Measurements from ENCODE around the gene CD81.

- RRBS: no CpG with 5 or more reads among the region's 14 CpGs
Observed at GRCh38 chr11:1882292-1882811, 9.3 kb downstream of the PRR33 start.

- RRBS: 60% methylated on average over 2 of the region's 7 CpGs
Observed at GRCh38 chr11:1887092-1887659, 4.5 kb downstream of the PRR33 start.

GRCh38 chr11:1908468-1909057 lies 10.9 kb upstream of the TNNT3 start:
- RRBS: no CpG with 5 or more reads among the region's 11 CpGs

- RRBS: no CpG with 5 or more reads among the region's 18 CpGs
Observed at GRCh38 chr11:1966505-1966899, 19.4 kb downstream of the MRPL23 start.

DNA sequence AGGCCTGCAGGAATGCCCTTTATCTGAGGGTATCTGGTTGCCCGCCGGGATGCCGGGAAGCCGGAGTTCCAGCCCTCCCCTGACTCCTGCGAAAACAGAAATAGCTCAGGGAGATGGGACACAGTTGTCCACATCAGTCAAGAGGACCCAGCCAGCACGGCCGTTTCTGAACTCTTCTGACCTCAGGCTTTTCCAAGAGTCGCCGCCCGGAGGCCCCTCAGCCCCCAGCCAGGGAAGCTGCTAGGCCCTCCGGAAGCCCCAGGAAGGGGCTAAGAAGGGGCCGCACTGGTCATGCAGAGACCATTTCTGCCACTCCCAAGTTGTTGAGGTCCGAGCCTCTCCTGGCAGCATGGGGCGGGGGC lies 20.8 kb downstream of the MRPL23 start:
- RRBS: 71% methylated on average over 4 of the region's 14 CpGs

GRCh38 chr11:2131516-2132433 lies 7.4 kb downstream of the IGF2 start:
- RRBS: no CpG with 5 or more reads among the region's 27 CpGs

GRCh38 chr11:2139486-2139948 lies 328 bp upstream of the IGF2 start:
- RRBS: 3% methylated on average over 16 of the region's 42 CpGs

DNA sequence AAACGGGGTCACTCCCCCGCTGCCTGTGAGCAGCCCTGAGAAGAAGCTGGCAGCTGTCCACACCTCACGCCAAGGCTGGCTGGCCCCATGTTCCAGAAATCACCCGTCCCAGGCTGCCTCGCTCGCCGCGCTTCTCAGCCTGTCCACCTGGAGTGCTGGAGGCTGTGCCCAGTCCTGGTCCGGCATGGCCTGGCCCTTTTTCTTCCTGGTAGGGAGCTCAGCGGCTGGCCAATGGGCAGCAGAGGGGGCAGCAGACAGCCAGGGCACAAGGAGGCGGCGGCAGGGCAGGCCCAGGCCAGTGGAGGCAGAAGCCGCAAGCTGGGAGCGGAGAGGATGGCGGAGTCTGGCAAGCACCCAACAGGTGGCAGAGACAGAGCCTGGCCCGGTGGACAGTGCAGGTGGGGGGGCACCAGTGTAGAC lies 37.1 kb upstream of the TH start:
- RRBS: no CpG with 5 or more reads among the region's 16 CpGs

- RRBS: 6% methylated on average over 19 of the region's 119 CpGs
Observed at GRCh38 chr11:2268745-2269846, 1.3 kb downstream of the ASCL2 start.

GRCh38 chr11:2325719-2326180 lies 23.9 kb downstream of the TSPAN32 start:
- RRBS: no CpG with 5 or more reads among the region's 3 CpGs

DNA sequence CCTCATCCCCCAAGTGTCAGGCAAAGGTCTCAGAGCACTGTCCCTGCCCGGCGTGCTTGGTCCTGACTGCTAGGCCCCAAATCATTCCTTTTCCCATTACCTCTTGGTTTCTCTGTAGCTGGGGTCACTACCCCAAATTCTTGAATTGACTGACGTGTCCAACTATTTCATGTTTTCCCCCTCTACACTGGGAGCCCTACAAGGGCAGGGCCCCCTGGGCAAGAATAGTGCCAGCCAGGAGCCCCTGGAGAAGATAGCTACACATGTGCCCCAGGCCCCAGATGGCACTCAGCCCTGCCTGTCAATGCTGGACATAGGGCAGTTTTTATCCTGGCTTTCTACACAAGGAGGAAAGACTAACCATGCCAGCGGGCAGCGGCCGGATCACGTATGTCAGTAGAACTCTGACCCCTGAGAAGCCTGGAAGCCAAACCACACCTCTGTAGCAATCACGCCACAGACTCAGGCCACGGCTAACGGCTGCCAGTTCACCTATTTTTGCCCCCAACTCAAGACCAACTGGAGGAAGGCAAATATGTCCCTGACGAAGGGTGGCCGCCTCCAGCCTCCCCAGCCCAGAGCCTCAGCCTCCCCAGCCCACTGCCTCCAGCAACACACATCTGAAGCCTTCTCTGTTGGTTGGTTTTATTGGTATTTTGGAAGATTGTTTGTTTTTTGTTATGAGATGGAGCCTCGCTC lies 7.3 kb upstream of the CD81 start:
- RRBS: 92% methylated on average over 1 of the region's 13 CpGs

GRCh38 chr11:2375084-2375944 lies 1.8 kb upstream of the CD81 start:
- RRBS: no CpG with 5 or more reads among the region's 10 CpGs

GRCh38 chr11:2376958-2377848 lies at the start of gene CD81:
Gene CD81, plus strand, starts transcription at chr11:2377310.
- RRBS: 1% methylated on average over 37 of the region's 108 CpGs

- RRBS: 39% methylated on average over 5 of the region's 25 CpGs
Observed at GRCh38 chr11:2384344-2385066, 7.4 kb downstream of the CD81 start.

DNA sequence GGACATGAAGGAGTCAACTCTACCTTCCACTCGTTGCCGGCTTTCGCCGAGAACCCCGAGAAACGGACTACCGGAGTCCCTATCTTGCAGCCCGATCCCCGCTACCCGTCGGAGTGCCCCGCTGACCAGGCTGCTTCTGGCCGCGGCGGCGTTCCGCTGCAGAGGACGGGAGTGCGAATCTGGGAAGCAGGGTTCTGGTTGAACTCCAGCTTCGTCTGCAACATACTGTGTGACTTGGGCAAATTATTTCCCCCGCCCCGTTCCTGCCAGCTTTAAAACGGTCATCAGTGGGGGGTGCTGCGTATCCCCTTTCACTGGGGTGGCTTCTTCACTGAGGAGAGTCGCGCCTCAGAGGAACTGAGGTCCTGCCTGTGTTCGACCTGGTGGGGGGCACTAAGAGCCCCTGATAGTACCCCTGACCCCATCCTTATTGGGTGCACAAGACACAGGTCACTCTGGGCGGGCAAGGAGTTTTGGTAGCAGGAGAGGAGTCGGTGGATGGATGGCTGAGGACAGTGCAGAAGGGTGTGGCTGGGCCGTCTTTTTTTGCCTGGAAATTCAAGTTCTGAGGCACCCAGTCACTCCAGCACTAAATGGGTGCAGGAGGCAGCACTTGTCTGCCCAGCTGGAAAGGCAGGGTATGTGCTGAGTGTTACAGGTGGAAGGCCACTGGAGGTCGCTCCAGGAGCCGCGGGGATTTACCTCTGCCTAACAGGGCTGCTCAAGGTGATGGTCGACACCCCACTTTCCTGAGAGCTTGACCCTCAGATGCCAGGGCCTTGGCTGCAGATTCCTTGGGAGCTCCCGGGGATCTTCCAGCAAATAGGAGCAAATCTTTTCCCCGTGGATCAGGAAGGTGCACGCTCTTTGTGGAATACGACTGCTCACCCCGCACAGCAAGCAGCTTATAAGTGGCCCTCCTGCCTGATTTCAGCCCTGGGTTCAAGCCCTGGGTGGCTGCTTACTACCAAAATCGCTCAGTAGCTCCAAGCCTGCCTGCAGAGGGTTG lies 878 bp downstream of the TSSC4 start:
- RRBS: 4% methylated on average over 2 of the region's 40 CpGs

- RRBS: 56% methylated on average over 6 of the region's 52 CpGs
Observed at GRCh38 chr11:2462854-2464316, 18.6 kb downstream of the KCNQ1 start.

- RRBS: 36% methylated on average over 2 of the region's 14 CpGs
Observed at GRCh38 chr11:2474340-2474985, 29.7 kb downstream of the KCNQ1 start.

GRCh38 chr11:2526865-2527326 lies 82.1 kb downstream of the KCNQ1 start:
- RRBS: 37% methylated on average over 9 of the region's 23 CpGs

- RRBS: no CpG with 5 or more reads among the region's 5 CpGs
Observed at GRCh38 chr11:2658930-2659681, 214.3 kb downstream of the KCNQ1 start.

Measured in AG09309 (cell line).